Tongue (tissue), 2 donors: ENCODE data around the gene SEPTIN9.

DNA sequence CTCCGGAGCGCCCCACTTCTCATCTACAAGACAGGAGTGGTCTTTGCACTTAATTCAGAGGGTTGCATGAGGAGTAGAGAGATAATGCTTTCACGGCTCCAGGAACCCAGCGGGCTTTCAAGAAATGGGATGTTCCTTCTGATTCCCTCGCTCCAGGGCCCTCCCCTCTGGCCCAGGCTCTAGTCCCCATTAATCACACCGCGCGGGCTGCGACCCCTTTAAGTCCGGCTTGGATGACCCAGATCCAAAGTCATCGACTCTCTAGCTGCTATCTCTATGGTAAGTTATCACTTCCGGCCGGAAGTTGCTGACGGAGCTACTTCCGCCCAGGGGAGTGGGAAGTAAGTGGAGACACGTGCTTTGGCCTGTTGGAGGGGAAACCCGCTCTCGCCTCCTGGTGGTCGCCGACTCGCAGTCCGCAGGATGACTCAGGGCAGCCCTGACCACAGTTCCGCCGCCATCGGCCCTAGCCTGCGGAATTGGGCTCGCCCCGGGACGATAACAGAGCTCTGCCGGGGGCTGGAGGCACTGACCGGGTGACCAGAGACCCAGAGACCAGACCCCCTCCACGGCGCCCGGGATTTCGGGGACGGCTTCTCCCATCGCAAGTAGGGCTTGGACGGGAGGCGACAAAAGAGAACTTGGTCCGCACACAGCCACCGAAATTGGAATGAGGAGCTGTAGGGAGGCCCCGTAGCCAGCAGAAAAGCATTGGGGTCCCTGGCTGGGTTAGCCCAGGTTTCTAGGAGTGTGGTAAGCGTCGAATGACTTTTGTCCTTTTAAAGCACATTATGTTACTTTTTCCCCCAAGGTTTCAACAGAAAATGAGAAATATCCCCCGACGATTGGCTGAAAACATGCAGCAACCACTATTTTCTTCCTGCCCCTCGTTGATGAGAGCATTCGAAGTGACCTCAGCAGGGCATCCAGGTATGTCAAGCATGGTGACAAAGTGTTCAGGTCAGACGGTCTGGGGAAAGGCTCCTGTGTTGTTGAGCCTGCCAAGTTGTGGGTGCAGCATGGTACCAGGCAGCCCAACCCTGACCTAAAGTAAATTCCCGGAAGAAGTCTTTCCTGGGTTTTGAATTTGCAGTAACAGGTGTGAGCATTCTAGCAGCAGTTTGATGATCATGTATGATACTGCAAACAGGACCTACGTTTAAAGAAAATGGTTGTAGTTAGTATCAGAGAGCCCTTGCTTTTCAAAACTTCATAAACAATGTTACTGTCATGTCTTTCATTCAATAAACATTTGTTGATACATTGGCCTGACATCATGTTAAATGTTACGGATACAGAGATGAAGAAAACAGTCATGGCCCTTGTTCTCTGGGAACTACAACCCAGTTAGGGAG, 52.0 kb upstream of the SEC14L1 start:
- RAMPAGE, long total RNA, result start-site peak on the plus strand centred at position 394 of the sequence, 189 bp wide, 38 and 14 reads in 2 replicates

DNA sequence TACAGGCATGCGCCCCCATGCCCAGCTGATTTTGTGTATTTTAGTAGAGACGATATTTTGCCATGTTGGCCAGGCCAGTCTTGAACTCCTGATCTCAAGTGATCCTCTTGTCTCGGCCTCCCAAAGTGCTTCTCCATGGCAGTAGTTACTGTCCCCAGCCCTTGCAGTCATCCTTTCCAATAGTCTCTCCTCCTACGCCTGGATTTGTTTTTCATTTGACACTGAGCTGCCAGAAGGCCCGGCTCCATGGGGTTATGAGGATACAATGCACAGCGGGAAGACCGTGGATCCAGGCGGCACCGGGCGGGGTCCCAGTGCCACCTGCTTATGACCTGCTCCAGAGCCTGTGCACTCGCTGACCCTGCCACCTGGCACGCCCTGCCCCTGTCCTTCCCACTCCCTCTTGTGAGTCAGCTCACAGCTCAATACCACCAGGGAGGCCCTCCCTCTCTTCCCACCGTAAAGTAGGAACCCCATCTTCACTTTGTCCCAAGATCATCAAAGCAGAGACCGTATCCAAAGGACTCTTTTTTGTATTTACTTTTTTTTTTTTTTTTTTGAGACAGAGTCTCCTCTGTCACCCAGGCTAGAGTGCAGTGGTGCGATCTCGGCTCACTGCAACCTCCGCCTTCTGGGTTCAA, 37.1 kb upstream of the SEC14L1 start:
- RAMPAGE, long total RNA, result no peak

DNA sequence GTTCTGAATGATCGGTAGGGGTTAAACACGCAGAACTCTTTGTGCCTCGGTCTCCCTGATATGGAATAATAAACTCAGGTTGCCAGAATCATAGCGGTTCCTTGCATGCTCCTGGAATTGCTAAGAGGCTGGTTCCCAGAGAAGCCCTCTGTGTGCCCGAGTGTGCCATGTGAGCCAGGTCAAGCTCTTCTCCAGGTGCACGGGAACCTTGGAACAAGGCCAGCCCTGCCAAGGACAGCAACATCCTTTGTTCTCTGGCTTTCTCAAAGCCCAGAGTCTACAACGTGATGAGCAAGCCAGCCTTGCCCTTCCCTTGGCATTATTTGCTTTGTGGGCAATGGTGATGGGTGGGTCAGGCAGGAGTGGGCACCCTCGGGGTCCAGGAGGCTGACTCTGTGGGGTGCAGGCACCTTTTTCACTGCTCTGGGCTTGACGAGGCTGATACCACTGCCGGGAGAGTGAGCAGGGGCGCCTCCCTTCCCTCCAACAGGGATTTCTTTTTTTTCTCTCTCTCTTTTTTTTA, 14.2 kb upstream of the SEC14L1 start:
- RAMPAGE, long total RNA, result no peak

- RAMPAGE, long total RNA, result no peak
Observed at GRCh38 chr17:77162959-77163579, 22.3 kb downstream of the SEC14L1 start.

- RAMPAGE, long total RNA, result no peak
Observed at GRCh38 chr17:77182436-77182938, 41.7 kb downstream of the SEC14L1 start.

DNA sequence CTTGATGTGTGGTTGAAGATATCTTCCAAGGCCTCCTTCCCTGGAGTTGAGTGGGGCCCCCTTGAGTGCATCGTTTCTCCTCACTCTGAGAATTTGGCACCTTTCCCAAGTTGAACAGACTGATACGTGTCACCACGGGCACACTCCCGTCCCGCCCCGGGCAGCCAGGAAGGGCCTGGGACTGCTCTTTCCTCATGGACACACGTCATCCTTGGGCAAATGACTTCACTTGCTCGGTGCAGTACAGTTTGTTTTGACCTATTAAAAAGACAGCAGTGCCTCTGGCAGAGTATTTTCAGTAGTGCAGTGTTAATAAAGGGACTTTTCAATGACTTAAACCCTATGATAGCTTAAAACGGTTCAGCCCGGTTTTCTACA, 59.9 kb downstream of the SEC14L1 start:
- RAMPAGE, long total RNA, result no peak

- RAMPAGE, long total RNA, result no peak
Observed at GRCh38 chr17:77210798-77211452, 70.2 kb downstream of the SEC14L1 start.

DNA sequence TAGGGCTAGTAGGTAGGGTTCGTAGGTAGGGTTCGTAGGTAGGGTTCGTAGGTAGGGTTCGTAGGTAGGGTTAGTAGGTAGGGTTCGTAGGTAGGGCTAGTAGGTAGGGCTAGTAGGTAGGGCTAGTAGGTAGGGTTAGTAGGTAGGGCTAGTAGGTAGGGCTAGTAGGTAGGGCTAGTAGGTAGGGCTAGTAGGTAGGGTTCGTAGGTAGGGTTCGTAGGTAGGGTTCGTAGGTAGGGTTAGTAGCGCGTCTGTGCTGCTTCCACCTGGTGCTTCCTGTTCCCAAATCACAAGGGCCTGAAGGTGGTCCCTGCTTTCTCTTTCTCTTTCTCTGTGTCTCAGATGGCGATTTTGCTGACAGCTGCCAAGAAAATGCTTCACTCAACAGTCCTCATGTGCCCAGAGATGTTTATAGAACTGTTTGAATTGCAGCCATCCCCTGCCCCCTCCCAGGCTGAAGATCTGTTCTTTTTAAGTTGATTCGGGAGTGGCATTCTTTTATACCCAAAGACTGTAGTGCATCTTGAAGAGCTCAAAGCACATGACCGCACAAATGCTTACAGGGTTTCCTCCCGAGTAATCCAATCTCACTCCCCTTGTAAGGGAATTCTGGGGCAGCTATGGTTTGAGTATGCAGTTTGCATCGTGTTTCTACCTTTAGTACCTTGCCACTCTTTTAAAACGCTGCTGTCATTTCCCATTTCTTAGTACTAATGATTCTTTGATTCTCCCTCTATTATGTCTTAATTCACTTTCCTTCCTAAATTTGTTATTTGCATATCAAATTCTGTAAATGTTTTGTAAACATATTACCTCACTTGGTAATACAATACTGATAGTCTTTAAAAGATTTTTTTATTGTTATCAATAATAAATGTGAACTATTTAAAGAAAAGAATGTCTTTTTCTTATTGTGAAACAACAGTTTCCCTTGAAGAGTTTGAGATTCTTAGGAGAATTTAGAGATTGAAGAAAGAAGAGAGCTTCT, 64.8 kb upstream of the SEPTIN9 start:
- RAMPAGE, long total RNA, result no peak

- RAMPAGE, long total RNA, result no peak
Observed at GRCh38 chr17:77228176-77228934, 52.9 kb upstream of the SEPTIN9 start.

GRCh38 chr17:77246836-77247569, 34.3 kb upstream of the SEPTIN9 start:
- RAMPAGE, long total RNA, result no peak

DNA sequence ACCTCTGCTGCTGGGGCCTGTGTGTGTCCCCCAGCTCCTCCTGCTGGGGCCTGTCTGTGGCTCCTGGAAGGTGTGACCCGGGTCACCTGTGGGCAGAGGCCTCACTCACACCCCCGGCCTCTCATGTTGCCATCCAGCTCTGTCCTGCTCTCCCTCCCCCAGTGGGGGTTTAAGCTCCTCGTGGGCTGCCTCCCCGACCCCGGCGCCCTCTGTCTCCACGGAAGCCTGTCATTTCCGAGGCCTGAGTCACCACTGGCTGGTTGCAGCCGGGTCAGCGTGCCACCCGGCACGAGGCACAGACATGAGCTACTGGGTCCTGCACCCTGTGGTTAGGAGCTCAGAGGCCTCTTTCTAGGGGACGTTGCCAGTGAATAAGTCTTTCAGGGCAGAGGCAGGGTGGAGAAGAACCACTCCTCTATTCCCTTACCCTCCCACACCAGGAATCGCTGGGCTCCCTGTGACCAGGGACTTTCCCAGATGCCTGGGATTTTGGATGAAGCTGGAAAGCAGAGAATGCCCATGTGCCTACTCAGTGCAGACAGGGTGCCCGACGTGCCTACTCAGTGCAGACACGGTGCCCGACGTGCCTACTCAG, 25.9 kb upstream of the SEPTIN9 start:
- RAMPAGE, long total RNA, result no peak

- RAMPAGE, long total RNA, result no peak
Observed at GRCh38 chr17:77281383-77282429, at the start of gene SEPTIN9. Gene SEPTIN9, plus strand, starts transcription at chr17:77281499.

- RAMPAGE, long total RNA, result no peak
Observed at GRCh38 chr17:77356355-77357144, 75.3 kb downstream of the SEPTIN9 start.

DNA sequence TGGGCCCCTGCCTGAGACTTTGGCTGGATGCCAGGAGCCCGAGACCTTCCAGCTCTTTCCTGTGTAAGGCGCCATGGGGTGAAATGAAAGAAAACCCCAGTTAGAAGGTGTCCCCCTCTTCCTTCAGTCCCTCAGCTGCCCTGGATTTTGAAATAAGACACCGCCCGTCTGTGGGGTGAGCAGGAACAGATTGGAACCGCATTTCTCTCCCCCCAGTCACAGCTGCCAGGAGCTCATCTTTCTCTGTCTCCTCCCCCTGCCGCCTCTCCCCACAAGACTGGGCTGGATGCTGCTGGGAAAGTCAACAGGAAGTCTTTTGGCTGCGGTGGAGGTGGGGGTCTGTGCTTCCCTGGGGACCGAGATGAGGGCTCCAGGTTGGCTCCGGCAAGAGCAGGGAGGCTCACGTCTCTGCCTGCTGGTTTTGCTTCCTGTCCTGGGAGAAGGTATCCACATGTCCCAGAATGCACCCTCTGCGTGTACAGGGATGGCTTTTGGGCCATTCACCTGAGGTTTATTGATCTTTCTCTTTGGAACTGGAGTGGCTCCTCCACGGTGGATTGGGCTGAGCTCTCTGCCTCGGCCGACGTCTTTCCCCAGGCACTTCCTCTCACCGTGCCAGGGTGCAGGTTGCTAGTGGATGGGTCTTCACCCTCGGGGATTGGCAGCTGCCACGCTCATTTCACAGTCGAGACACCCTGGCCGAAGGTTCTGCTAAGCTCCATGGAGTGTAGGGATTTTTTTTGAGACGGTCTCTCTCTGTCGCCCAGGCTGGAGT, 140.0 kb downstream of the SEPTIN9 start:
- RAMPAGE, long total RNA, result no peak

DNA sequence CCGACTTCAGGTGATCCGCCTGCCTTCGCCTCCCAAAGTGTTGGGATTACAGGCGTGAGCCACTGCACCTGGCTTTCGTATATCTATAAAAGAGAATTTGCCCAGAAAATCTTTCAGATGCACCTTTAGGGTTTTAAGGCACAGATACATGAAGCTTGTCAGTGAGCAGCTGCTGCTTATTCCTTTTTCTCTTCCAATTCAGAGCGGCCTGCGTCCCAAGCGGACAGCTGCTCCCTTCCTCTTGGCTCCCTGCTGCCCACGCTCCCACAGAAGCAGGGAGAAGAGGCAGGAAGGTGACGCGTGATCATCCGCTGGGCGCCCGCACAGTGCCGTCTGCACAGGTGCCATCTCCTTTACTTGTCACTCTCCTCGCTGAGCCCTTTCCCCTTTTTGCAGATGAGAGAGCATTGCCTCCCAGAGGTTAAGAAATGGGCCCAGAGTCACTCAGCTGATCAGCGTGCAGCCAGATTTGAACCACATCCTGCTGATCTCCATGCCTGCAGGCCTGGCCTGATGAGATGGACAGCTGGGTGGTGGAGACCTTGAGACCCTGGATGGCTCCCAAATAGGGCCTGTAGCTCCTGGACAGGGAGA, 159.2 kb downstream of the SEPTIN9 start:
- RAMPAGE, long total RNA, result no peak

DNA sequence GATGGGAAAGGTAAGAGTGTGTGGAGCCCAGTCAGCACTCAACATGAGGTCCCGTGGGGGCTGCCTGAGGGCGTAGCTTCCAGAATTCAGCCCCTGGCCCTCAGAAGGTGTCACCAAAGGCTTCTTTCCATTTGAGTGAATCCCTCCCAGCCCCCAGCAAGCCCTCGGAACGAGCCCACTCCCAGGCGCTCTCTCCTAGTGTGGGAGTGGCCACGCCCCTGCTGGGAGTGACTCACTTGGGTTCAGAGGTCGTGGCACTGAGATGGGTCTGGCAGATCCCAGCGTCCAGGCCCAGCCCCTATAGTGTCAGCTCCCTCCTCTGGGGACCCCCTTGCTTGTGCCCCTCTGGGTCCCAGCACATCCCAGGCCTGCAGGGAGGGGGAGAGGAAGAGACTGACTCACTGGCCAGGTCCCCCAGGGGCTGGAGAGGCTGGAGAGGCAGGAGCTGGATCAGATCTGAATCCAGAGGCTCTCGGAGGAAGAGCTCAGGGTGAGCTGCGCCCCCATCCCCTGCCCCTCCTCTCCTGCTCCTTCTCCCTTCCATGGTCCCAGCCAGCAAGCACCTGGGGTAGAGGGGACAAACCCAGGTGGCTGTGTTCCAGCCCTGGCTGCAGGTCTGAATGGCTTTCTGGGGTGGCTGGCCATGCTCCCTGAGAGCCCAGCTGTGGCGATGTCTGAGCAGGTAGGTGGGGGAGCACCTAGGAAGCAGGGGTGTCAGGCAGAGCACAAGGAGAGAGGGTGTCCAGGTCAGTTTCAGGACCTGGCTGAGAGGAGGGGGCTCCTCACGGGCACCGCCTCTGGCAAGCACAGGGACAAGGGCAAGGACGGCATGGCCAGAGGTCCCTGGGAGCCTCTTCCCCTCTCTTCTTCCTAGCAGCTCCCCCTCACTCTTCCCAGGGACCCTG, 169.2 kb downstream of the SEPTIN9 start:
- RAMPAGE, long total RNA, result start-site peak on the plus strand centred at position 443 of the sequence, 94 bp wide, 30 and 27 reads in 2 replicates

DNA sequence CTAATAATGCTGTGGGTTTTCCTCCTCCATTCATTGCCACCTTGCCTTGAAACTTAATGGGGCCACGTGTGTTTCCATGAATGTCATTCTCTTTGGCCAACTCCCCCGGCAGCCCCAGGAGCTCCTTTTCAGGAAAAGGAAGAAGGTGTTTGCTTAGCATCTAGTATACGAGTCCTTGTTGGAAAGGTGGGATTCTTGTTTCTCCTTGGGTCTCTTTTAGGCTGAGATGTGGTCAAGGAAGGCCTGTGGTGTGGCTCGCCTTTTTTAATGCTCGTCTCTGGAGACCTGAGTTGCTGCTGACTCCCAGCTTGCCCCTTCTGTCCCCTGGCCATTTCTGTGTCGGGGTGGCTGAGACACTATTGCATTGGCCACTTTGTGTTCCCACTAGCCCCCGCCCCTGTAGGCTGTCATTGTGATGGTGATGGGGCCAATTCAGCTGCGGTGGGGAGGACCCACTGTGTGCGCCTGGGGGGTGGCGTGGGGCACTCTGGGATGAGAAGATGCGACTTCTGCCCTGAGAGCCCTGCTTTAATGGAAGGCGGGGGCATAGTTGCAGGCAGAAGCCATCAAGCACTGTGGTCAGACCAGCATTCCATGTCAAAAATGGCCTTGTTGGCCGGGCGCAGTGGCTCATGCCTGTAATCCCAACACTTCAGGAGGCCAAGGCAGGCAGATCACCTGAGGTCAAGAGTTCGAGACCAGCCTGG, 171.6 kb downstream of the SEPTIN9 start:
- RAMPAGE, long total RNA, result no peak

GRCh38 chr17:77457055-77457699, 175.9 kb downstream of the SEPTIN9 start:
- RAMPAGE, long total RNA, result no peak

DNA sequence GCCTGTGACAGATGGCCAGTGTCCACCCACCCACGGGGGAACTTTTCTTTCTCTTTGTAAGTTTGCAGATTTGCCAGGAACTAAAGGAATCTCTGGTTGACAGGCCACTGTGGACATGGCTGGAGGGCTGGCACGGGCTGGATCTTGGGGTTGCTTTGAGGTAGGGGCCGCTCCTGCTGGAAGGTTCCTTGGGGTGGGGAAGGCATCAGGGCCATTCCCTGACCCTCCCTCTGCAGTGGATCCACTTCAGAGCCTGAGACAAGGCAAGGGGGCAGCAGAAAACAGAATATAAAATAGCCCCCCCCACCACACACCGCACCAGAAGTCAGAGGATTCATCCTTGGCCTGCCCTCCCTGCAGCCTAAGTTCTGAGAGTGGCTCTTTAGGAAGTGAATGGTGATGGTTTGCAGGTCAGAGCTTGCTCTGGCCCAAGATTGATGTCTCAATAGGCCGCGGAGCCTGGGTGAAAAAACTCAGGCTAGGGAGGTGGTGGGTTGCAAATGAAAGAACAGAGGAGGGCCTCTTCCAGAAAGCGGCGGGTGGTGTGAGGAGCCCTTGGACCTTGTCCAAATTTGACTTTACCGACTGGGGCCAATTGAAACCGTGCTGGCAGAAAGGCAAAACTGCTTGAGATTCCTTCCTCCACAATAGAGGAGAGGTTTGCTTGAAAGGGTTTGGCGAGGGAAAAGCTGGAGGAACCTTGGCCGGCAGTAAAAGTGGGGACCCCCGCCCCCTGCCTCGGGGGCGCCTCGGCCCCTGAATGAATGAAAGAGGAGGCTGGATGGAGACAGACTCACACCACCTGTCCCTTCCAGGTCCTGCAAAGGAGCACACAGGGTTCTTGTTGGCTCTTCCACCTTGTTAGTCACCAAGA, 190.6 kb downstream of the SEPTIN9 start:
- RAMPAGE, long total RNA, result no peak

DNA sequence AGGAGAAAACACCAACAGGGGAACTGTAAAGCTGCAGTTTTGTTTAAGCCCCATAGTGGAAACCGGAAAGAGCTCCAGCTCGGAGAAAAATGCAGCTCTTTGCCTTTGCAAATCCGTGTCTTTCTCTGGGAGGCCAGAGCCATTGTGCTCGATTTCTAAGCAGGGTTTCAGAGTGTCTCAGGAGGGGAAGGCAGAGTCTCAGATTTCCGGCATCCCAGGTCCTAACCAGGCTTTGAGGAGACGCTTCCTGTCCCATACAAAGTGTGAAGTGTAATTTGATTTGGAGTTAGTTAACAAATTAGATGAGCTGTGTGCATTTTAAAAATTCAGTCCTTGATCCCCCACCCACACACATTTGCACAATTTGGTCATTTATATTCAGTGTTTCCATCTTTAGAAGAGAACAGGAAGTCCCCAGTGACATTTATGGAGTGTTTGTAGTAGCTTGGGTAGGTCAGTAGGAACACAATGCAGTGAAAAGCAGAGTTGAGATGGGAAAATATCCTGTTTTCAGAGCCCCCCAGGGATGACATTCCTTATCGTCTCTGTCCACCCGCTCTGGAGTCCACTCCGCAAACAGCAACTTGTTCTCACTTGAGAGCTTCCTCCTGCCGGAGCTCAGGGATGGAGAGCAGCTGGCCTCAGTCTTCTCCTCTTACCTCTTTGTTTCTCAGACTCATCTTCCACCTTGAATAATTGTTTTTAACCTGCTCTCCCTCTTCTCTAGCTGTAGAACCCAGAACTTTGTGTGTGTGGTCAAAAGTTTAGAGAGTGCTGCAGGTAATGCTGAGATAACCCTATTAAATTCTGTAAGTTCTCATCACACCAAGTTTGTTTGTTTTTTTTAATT, 191.5 kb downstream of the SEPTIN9 start:
- RAMPAGE, long total RNA, result no peak